Epithelial cell of proximal tubule (primary cell): ENCODE results near the genes RNASEK and BCL6B.

DNA sequence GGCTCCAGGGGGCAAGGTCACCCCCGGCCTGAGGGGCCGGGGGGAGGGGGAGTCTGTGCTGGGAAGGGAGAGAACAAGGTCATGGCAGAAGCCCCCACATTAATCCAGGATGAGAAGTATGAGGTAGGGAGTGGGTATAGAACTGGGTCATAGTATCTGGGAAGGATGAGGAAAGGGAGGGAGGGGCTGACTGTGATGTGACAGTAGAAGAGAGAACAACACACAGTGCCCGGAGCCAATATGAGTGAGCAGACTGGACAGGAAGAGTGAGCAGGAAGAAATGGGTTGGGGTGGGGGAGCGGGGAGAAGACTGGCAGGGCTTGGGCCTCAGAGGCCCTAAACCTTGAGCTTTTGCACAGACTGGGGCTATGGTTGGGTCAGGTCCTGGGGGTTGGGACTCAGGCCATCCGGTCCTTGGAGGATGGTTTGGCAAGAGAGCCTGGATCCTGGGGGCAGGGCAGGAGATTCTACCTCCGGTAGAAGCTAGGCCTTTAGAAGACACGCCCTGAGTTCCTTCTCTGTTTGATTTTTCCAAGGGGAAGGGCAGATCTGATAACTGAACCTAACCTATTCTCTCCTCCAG, 1.2 kb downstream of the CAMTA2 start:
- RAMPAGE, long total RNA: no peak
- RRBS: 10% methylated on average over 2 of the region's 7 CpGs

DNA sequence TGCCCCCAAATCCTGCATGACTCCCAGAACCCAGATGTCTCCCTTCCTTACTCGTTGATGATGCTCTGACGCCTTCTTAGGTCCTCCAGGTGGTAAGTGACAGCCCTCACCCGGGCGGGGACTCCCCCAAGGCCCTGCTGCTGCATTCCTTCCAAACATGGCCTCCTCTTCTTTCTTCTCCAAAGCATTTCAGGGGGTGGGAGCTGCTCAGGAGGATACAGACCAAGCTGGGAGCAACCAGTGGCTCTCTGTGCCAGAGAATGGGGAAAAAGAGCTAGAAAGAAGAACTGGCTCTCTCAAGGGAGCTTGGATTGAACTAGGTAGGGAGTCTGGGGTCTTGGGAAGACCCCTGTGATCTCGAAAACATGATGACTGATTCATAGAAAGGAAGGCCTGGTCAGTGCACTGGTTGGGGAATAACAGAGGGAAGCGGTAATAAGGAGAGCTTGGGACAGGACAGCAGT, 1.9 kb upstream of the CAMTA2 start:
- RAMPAGE, long total RNA: no peak
- RRBS: no CpG with 5 or more reads among the region's 6 CpGs

GRCh38 chr17:5078876-5079234, 588 bp downstream of the ZFP3 start:
- RAMPAGE, long total RNA: no peak
- RRBS: no CpG with 5 or more reads among the region's 6 CpGs

DNA sequence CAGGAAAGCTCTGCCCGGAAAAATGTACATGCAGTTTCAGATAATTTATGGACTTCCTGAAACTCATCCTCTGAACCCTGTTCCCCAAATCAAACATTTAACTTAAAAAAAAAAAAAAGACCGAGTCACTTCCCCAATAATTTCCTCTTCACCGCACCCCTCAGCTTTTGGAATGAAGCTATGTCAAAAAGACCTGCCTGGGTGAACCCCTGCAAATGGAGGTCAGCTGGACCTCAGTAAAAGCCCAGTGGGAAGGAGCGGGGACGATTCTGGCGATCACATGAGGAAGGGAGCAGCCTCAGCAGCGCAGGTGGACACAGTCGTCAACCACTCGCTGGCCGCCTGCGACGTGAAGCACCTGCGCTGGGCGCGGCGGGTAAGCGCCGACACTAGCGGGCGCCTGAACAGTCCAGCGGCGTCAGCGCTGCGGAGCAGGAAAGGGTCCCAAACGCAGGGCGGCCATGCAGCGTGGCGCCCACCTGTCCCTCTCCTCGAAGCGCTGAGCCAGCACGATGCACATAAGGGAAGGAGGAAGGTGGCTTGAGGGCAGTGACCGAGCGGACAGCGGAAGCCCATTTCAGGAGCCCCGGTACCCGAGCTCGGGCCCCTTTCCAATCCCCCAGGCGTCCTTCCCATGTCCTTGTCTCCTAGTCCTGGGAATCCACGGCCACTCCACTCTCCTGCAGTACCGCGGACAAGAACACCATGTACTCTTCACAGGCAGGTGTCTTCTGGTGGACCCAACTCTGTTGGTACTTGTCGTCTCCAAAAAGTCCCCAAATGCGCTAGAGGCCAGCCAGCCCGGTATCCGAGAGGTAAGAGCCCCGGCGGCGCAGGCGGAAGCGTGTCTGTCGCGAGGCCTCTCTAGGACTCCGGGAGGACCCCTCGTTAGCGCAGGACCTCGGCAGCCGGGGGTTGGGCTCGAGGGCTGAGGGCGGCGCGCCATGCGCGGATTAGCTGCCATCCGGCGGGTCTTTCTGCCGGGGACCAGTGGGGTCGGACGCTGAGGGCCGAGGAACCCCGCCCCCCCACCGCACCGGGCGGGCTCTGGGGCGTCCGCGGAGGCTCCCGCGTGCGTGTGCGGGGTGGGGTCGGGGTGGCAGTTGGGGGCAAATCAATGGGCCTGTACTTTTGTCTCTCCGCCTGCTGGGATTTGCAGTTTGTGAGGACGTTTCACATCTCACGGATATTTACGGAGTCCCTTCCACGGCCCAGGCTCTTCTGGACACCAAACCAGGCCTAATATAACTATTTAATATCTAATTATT, 14.4 kb downstream of the ZNF232 start:
- RAMPAGE, long total RNA: no peak
- RRBS: 8% methylated on average over 23 of the region's 86 CpGs

DNA sequence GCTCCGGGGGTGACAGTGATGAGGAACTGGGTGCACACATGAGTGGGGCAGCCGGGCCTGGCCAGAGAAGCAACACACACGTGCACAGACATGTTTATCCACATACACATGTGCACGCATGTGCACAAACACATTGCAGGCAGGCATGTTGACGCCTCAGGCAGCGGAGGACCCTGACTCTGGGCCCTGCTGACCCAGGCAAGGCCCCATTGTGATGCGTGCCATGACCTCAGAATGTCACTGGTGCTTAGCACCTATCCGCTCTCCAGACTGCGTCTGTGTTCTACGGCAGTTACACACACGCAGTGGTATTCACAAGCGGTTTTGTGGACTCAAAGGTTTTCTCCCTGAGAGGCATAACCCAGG, 12.7 kb downstream of the USP6 start:
- RAMPAGE, long total RNA: no peak
- RRBS: no CpG with 5 or more reads among the region's 12 CpGs

GRCh38 chr17:5237487-5237766, 2.8 kb upstream of the SCIMP start:
- RAMPAGE, long total RNA: no peak
- RRBS: no CpG with 5 or more reads among the region's 4 CpGs

GRCh38 chr17:5237767-5238191, 3.1 kb upstream of the SCIMP start:
- RAMPAGE, long total RNA: no peak
- RRBS: no CpG with 5 or more reads among the region's 6 CpGs

DNA sequence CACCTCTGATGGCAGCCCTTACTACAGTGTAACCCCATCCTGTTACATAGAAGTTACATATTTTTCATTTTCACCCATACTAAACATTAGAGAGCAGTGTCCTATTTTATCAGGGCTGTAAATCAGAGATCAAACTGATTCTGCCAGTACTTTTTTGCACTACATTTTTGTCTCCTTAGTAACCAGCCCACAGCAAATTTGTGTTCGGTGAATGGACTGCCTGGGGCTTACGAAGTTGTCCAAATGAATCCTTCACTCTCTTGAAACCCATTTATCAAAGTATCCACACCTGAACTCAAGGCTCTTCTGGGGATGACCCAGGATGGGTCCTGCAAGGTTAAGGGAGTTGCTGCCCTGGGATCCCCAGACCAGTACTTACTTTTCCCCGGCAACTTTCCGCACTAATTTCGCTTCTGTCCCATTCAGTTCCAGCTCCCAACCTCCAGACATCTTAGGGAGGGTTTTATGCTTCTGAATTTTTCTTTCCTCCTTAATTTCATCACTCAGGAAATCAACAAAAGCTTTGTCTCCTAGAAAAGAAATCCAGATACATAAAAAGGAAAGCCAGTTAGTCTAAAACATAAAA, 1.1 kb downstream of the C1QBP start:
- RAMPAGE, long total RNA: no peak
- RRBS: no CpG with 5 or more reads among the region's 5 CpGs

GRCh38 chr17:6068036-6068271, 2.2 kb upstream of the WSCD1 start:
- RAMPAGE, long total RNA: no peak
- RRBS: no CpG with 5 or more reads among the region's 3 CpGs

DNA sequence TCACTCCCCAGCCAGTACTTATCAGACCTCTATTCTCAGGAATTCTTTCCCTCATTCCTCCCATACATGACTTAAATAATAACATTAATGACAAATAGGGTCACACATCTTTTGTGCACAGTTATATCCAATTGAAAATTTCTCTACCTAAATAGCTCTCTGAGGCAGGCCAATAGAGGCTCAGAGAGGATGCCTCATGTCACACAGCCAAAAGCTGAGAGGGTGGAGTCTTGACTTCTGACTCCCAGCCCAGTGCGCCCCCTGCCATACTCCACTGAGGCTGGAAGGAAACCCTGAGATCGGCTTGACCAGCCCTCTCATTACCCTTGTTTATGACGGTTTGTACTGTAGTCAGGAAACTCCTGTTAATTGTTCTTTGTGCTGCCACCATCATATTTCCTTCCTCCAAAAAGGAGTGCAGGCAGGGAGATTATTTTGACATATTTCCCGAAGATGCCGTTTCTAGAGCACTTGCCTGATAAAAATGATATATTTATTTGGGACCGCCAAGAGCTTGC, 108.0 kb downstream of the AIPL1 start:
- RAMPAGE, long total RNA: no peak
- RRBS: no CpG with 5 or more reads among the region's 6 CpGs

- RAMPAGE, long total RNA: no peak
- RRBS: no CpG with 5 or more reads among the region's 13 CpGs
Observed at GRCh38 chr17:6457529-6458225, 13.4 kb downstream of the PIMREG start.

DNA sequence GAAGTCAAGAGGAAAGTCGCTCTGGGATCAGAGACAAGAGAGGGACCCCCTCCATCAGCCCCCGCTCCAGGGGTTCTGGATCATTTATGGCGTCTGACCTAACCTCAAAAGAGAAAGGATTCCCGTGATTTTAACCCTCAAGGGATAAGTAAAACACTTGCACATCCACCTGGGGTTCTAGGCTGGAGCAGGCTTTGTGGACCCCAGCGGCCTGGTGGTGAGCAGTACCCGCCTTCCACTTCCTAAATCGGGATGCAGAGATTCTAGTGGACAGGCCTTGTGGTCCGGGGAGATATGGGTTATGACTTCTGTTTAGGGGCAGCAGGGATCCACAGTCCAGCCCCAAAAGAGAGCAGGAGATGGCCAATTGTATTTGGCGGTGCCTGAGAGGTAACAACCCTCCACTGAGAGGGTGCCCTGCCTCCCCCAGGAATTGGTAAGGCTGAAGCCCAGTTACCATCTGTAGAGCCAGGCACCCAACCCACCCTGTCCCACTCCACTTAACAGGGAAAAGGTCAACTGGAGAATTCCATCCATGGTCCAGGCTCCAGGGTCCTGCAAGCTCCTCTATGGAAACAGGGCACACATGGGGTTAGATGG, 768 bp upstream of the PITPNM3 start:
- RAMPAGE, long total RNA: no peak
- RRBS: no CpG with 5 or more reads among the region's 9 CpGs

- RAMPAGE, long total RNA: no peak
- RRBS: no CpG with 5 or more reads among the region's 6 CpGs
Observed at GRCh38 chr17:6653296-6654198, 2.0 kb downstream of the C17orf100 start.

GRCh38 chr17:6687325-6687679, 25.9 kb downstream of the SLC13A5 start:
- RAMPAGE, long total RNA: no peak
- RRBS: no CpG with 5 or more reads among the region's 10 CpGs

- RAMPAGE, long total RNA: no peak
- RRBS: 74% methylated on average over 4 of the region's 29 CpGs
Observed at GRCh38 chr17:6706087-6707431, 6.6 kb downstream of the SLC13A5 start.

DNA sequence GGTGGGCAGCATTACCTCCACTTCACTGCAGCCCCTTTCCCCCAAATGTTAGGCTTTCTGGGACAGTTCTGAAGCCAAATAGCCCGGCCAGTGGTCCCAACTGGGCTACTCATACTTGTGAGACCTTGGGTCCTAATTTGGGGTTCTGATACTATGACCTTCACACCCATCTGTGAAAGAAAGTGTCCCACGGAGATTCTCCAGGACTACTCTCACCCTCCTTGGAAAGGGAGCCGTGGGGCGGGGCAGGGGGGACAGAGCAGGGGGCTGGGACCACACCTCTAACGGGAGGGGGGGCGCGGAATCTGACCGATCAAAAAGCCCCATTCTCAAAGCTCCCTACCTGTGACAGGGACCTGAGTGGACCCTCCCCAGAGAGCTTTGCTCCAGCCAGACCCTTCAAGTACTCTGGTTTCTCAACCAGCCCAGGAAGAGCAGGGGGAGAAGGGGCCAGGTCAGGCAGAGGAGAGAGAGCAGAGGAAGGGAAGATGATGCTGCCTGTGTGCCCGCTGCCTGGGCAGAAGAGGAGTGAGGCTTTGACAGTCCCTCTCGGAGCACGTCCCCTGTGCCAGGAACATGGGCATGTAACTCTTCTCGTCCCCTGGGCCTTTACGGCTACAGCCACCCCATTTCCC, 563 bp downstream of the XAF1 start:
- RAMPAGE, long total RNA: no peak
- RRBS: no CpG with 5 or more reads among the region's 13 CpGs

GRCh38 chr17:7012163-7012835, at the start of gene RNASEK:
TSS of gene RNASEK (plus strand) at chr17:7012624.
- RAMPAGE, long total RNA: start-site peak on the plus strand at chr17:7012605-7012675, 2,714 and 522 reads in 2 replicates
- RRBS: 3% methylated on average over 2 of the region's 42 CpGs

GRCh38 chr17:7013771-7014159, 817 bp upstream of the C17orf49 start:
- RAMPAGE, long total RNA: no peak
- RRBS: no CpG with 5 or more reads among the region's 8 CpGs

DNA sequence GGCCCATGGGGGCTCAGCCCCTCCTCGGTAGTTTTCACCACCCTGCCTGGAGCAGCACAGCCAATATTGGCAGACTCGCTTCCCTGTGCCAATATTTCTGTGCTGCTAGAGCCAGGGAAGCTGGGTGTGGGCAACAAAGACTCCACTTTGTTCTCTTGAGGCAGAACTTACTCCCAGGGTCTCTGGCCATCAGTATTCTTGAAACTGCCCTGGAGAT, 2.9 kb downstream of the C17orf49 start:
- RAMPAGE, long total RNA: no peak
- RRBS: no CpG with 5 or more reads among the region's 2 CpGs

GRCh38 chr17:7022752-7023506, at the start of gene BCL6B:
TSS of gene BCL6B (plus strand) at chr17:7023050.
- RAMPAGE, long total RNA: no peak
- RRBS: no CpG with 5 or more reads among the region's 47 CpGs